Epithelial cell of esophagus (primary cell): ENCODE data around the gene C12orf42.

- RRBS, result no CpG with 5 or more reads among the region's 7 CpGs
Measured at GRCh38 chr12:97556134-97556933, 649.3 kb downstream of the NEDD1 start.

DNA sequence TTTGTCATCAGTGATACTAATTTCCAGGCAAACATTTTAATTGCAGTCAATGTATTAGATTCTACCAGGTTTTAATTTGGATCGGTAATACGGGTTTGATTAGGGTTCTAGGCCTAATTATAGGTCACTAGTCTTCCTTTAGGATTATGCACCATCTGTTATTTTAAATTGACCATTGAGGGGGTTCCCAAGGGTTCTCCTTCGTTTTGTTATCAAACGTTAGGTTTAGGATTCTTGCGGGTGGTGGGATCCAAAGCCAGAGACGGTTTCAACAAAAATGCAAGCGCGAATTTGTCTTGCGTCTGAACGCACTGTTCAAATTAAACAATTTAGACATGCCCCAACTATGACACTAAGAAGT, 790 bp upstream of the TMPO start:
- RRBS, result no CpG with 5 or more reads among the region's 10 CpGs

- RRBS, result no CpG with 5 or more reads among the region's 5 CpGs
Measured at GRCh38 chr12:98514981-98515147, 526 bp upstream of the TMPO start.

- RRBS, result no CpG with 5 or more reads among the region's 6 CpGs
Measured at GRCh38 chr12:98857067-98857649, 212.1 kb downstream of the APAF1 start.

DNA sequence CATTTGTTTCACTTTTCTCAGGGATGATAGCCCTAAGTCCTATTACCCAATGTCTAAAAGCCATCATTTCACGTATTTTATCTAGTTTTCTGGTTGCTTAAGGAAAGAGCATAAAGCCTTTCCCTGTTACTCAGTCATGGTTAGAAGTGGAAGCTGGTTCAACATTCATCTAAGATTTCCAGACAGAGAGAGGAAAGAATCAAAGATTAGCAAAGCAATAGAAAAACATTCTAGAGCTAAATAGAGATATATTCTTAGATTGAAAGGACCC, 28.4 kb upstream of the NR1H4 start:
- RRBS, result no CpG with 5 or more reads among the region's 1 CpG

DNA sequence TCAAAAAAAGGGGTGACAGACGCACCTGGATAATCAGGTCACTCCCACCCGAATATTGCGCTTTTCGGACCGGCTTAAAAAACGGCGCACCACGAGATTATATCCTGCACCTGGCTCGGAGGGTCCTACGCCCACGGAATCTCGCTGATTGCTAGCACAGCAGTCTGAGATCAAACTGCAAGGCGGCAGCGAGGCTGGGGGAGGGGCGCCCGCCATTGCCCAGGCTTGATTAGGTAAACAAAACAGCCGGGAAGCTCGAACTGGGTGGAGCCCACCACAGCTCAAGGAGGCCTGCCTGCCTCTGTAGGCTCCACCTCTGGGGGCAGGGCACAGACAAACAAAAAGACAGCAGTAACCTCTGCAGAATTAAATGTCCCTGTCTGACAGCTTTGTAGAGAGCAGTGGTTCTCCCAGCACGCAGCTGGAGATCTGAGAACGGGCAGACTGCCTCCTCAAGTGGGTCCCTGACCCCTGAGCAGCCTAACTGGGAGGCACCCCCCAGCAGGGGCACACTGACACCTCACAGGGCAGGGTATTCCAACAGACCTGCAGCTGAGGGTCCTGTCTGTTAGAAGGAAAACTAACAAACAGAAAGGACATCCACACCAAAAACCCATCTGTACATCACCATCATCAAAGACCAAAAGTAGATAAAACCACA, 63.6 kb downstream of the SLC5A8 start:
- RRBS, result no CpG with 5 or more reads among the region's 20 CpGs

- RRBS, result no CpG with 5 or more reads among the region's 5 CpGs
Measured at GRCh38 chr12:101618213-101618734, 23.5 kb downstream of the MYBPC1 start.

DNA sequence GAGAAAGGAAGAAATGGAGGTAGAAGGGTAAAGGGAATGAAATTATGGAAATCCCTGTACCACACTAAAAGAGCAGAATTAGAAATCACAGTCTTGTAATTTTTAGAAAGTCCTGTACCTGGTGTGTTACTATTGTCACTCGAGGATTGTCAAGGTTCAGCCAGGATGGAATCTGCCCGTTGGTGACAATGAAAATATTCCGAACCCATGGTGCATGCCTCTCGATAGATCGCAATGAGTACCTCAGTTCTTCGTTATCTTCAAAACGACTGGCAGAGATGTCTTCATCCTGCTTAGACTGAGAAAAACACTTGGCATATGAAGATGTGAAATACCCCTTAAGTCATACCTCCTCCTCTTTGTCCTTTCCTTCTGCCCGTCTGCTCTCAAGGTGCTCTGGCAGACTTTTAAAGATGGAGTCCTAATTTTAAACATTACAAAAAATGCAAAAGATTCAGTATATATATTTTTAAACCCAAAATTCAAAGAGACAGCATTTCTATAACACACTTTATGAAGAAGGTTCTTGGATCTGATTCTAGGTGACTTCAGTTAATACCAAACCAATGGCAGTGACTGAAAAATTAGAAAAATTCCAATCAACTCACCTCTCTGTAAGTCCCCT, 31.1 kb upstream of the SYCP3 start:
- RRBS, result no CpG with 5 or more reads among the region's 8 CpGs

DNA sequence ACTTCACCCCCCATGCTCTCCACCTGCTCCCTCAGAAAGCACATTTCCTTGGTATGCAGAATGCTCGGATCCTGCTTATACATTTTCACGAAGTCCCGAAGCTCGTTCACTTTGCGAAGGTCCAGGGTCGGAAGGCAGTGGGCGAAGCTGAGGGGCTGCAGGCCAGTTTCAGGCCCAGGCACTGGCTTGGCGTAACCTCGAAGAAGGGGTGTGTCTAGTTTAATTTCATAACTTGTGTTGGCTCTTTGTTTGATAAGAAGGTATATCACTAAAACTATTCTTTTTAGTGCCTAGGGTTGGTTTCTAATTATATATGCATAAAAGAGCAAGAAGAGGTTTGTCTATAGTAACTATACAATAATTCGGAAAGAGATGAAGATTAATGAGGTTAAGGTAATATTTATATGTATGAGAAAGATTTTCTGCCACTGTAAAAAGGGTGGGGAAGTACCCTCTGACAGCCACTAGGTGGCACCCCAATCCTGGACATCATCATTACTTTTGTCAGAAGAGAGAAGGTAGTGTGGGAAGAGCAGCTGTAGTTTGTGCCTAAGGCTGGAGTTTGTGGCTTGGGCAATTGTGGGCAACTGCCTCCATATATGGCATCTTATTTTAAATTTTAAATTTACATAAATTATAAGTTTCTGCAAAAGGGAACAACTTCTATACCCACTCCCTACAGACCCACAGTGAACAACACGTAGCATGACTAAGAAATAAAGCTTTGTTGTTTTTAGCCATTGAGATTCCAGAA, 34.2 kb upstream of the SYCP3 start:
- RRBS, result no CpG with 5 or more reads among the region's 11 CpGs

- RRBS, result no CpG with 5 or more reads among the region's 3 CpGs
Measured at GRCh38 chr12:101891308-101892079, 14.1 kb downstream of the DRAM1 start.

GRCh38 chr12:101924452-101925022, 47.2 kb downstream of the DRAM1 start:
- RRBS, result no CpG with 5 or more reads among the region's 3 CpGs

DNA sequence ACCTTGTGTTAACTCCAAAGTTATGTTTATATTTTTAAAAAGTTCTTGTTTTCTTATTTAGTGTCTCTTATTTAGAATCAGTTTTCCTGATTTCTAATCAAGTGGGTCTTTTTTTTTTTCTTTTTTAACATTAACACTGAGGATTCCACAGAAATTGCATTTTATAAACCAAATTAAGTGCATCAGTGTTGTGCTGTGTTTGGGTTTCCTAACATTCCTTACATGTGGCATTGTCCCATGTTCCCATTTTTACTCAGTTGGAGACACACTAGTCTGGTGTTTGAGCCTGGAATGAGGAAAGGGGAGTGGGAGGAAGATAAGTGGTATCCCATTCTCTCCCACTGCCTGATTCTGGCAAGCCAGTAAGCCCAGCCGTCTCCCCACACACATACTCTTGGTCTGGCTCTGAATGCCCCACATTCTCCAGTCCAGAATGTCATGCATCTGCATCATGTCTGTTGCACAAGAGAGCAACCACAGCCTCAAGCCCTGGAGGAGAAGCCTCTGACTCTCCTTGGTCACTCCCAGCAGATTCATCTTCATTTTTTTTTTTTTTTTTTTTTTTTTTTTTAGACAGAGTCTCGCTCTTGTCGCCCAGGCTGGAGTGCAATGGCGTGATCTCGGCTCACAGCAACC, 47.9 kb downstream of the DRAM1 start:
- RRBS, result no CpG with 5 or more reads among the region's 5 CpGs

DNA sequence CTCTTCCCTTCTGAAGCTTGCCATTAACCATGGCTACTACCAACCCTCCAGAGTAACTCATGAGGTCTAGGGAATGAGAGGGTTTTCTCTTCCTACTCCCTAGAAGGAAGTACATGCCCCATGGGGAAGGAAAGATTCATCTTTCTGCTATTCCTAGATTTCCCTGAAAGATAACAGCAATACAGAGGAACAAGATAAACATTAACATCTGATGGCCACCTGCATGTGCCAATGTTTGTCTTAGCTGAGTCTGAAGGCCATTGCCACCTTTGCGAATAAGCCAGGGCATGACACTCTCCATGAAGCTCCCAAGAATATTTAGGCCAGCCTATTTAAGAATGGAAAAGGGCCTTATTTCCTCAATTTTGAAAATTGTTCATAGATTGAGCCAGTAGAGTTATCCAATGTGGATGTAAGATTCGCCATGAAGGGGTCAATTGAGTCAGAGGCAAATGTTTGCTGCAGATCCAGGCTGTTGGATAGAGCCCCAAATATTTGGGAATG, 26.0 kb downstream of the IGF1 start:
- RRBS, result no CpG with 5 or more reads among the region's 2 CpGs

DNA sequence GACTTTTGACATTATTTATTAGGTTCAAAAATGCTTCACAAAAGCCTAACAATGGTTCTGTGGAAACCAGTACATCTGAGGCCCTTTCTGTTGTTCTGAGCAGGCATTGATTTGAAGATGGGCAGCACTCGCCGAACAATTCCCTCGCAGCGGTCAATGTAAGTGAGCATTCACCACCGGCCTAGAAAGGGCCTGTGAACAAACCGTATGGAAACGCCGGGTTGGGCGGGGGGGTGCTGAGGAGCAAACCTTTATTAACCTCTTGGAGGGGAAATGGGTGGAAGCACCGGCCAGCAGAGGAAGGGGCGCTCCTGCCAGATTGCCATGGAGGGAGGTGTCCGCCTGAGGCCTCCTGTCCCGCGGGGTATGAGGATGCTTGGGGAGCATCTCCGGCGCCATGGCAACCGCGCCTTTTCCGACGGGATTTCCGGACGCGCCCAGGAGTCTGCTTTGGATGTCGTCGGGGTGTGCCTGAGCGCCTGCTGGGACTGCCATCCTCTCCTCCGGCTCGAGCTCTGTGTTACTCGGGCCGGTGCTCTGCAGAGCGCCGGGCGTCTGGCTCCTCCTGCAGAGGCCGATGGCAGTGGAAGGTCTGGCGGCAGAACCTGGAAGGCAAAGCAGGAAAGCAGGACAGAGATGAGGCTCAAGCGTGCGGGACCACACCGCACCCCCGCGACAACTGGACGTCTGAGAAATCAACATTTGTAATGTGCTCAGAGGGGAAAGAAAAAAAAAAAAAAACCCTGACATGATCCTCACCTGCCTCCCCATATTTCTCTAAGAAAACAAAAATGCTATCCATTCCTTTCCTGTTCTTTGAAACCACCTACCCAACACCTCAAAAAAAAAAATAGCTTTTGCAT, 193.6 kb downstream of the C12orf42 start:
- RRBS, result 7% methylated on average over 14 of the region's 41 CpGs

GRCh38 chr12:103441264-103442084, 54.3 kb downstream of the C12orf42 start:
- RRBS, result no CpG with 5 or more reads among the region's 2 CpGs

GRCh38 chr12:103495072-103496232, at the start of gene C12orf42:
Gene C12orf42 (minus strand): TSS chr12:103495968.
- RRBS, result 2% methylated on average over 40 of the region's 91 CpGs